AG09309 (cell line): ENCODE data around the gene TACC2.

DNA sequence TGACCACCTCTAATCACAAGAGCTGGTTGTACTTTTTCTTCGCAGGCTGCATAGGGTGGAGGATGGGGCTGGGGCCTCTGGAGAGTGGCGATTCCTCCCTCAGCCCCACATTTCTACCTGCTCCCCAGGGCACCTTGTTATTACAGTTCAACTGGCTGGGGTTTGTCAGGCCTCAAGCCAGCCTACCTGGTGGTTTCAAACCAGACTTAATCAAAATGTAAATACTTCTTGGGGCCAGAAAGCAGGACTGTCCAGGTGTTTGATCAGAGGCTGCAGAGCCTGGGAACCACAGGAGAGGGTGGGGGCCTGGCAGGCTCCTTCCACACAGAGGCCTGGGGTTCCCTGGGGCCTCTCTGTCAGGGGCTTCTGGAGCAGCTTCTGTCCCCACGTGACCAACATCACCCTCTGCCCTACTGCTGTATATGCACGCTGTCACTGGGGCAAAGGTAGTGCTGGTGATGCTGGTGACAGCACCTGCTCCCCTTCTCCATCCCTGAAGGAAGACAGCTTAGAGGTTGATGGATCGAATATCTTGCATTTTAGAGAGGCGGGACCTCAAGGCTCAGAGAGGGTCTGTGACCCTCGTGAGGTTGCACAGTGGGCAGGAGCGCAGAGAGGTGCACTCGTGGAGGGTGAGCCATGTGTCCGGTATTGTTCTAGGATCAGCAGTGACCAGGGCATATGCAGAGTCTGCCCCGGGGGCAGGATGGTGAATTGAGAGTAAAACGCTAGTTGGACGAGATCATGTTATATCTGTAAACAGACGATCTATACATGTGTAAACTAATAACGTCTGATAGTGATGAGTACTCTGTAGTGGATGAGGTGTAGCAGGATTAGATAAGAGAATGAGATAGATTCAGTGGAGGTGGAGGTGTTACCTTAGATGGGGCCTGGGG, 95.3 kb downstream of the GRK5 start:
- RRBS, result 95% methylated on average over 1 of the region's 15 CpGs

GRCh38 chr10:119421955-119422504, 120.5 kb downstream of the RGS10 start:
- RRBS, result no CpG with 5 or more reads among the region's 6 CpGs

- RRBS, result no CpG with 5 or more reads among the region's 16 CpGs
Measured at GRCh38 chr10:119441223-119441836, 101.2 kb downstream of the RGS10 start.

DNA sequence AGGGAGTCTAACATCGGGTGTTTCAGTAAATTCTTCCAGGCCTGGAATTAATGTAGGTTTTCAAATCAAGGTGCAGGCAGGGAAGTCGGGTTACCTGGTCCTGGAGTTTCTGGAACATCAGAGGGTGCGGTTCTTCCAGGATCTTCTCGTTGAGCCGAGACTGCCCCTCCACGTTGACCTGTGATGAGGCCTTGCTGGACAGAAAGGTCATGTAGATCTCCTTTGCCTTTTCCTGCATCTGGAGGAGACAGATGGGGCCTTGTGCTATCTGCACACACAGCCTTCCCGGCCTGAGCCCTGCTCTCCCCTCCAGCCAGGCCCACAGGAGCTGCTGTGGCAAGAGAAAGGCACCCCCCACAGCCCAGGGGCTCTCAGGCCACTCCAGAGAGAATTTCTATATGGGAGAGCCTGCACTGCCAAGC, 27.1 kb downstream of the RGS10 start:
- RRBS, result no CpG with 5 or more reads among the region's 7 CpGs

- RRBS, result no CpG with 5 or more reads among the region's 8 CpGs
Measured at GRCh38 chr10:119785986-119786613, 60.2 kb downstream of the INPP5F start.

GRCh38 chr10:119826368-119827443, 45.9 kb downstream of the MCMBP start:
- RRBS, result no CpG with 5 or more reads among the region's 11 CpGs

- RRBS, result no CpG with 5 or more reads among the region's 1 CpG
Measured at GRCh38 chr10:120052919-120053668, 160.6 kb downstream of the SEC23IP start.

DNA sequence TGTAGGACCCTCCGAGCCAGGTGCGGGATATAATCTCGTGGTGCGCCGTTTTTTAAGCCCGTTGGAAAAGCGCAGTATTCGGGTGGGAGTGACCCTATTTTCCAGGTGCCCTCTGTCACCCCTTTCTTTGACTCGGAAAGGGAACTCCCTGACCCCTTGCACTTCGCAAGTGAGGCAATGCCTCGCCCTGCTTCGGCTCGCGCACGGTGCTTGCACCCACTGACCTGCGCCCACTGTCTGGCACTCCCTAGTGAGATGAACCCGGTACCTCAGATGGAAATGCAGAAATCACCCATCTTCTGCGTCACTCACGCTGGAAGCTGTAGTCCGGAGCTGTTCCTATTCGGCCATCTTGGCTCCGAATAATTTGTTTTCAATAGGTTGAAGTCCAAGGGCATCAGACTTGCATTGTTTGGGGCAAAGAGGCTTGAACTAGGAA, 217.0 kb upstream of the PLPP4 start:
- RRBS, result no CpG with 5 or more reads among the region's 22 CpGs

DNA sequence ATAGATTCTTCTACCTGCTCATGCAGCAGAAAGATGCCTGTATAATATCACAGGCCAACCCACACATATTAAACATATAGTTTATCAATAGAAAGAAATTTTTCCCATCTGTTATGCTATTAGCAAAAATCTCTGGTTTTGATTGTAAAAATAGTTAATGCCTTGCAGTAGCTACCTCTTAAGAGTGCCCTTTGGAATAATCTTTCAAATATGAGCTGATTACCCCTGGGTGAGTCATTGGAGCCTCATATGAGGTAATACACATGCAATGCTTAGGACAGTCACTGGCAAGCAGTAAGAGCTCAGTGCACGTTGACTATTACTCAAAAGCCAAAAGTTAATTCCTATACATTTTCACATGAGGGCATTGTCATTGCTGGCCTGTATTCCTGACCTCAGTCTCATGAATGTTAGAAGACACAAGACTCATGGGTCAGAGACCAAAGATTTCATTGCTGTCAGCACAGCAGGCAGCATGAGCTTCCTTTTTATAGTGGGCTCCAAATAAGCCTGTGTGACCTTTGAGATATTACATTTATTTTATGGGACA, 180.0 kb downstream of the FGFR2 start:
- RRBS, result no CpG with 5 or more reads among the region's 1 CpG

DNA sequence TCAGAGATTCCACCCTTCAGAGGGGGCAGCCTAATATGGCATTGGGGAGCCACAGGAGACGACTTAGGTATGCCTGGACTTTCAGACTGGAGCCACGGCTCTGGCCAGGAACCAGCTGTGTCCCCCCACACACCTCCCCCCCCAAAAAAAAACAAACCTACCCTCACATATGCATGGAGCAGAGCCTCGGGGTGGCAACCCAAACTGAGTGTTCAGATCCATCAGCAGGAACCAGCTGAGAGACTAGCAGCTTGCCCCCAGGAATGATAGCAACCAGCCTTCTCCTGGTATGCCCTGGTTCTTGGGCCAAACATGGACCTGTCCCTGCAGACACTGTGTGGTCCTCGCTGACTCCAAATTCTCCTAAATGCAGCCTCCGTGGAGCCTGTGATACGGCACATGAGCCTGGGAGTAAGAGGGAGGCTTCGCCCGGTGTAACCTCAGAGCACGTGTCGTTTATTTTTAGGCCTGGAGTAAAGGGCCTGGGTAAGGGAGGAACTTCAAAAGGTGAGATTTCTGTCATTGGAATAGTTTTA, 138.2 kb downstream of the FGFR2 start:
- RRBS, result no CpG with 5 or more reads among the region's 10 CpGs

- RRBS, result no CpG with 5 or more reads among the region's 11 CpGs
Measured at GRCh38 chr10:121532376-121532889, 65.8 kb downstream of the FGFR2 start.

DNA sequence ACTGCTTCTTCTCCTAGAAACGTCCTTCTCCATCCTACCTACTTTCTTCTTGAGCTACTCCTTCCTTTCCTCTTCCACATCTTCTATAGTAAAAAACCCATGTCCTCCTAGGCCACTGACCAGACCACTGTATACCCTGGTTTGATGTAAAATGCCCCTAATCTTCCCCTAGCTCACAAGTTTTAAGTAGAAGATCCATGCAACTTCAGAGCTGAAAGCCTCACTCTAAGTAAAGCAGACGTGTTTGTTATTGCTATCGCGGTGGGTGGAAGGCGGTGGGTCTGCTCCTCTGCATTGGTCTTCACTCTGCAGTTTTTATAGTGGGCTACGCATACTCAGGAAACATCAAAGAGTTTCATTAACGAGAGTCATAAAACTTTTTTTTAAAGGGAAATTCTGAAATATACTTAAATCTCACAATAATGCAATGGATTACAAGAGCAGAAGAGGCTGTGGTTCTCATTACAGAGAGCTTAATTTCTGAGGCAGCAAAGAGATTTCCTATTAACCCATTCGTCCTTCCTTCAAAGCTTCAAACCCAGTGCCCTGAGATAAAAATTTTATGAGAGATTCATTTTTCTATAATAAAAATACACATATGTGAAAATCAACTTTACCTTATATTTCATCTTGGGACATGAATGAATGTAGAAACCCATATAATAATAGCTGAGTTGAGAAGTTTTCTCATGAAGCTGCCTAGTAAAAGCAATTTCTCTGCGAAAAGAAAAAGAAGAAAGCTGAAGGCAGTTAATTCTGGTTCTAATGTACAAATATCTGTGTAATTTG, 91.5 kb downstream of the ATE1 start:
- RRBS, result no CpG with 5 or more reads among the region's 9 CpGs

DNA sequence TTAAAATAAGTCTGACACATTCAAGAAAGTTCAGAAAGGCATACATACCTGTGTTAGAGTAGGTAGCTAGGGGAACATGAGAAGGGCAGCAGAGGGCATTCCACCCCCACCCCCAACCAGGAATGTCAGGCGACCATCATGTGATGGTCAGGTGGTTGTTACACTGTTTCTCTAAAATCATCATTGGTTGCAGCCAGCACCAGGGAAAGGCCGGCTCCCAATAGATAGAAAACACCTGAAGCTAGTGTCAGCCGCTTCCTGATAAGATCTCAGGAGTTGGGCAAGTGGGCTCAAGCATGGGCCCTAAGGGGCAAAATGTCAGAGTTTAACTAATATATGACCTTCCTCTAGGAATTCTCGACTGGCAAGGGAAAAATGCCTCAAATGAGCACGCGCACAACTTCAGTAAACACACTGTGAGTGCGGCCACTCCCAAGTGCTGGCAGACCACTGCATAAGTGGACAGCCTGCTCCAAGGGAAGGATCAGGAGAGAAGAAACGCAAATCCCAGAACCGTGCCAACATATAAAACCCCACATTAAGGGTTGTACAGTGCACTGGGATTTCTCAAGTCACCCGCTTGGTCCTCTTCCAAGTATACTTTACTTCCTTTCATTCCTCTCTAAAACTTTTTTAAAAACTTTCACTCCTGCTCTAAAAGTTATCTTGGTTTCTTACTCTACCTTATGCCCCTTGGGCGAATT, at the start of gene TACC2:
Gene TACC2, plus strand, starts transcription at position 455 of the 704 bp plus-strand sequence.
- RRBS, result no CpG with 5 or more reads among the region's 11 CpGs

DNA sequence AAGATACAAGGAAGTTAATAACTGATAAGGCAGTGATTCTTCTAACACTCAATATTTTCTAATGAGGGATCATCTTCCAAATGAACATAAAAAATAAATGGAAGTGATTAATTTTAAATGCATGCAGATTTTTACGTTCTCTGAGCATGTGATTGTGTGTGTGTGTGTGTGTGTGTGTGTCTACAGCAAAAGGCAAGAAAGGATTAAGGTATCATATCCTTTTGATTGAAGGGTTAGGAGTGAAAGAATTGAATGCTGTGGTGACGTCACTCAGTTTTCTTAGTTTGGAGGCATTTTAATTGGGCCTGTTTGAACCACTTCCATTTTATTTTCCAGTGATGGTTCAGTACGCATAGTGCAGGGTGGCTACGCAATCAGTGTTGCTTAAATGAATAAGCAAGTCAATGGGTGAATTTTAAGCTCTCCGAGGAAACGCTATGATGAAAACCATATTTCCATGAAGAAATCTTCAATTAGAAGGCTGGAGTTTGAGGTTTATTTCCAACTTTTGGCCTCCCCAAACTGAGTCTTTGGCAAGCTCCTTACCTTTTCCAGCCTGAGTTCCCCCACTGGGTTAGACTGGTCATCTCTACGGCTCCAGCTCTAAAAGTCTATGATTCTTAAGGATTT, 31.3 kb downstream of the TACC2 start:
- RRBS, result no CpG with 5 or more reads among the region's 7 CpGs

DNA sequence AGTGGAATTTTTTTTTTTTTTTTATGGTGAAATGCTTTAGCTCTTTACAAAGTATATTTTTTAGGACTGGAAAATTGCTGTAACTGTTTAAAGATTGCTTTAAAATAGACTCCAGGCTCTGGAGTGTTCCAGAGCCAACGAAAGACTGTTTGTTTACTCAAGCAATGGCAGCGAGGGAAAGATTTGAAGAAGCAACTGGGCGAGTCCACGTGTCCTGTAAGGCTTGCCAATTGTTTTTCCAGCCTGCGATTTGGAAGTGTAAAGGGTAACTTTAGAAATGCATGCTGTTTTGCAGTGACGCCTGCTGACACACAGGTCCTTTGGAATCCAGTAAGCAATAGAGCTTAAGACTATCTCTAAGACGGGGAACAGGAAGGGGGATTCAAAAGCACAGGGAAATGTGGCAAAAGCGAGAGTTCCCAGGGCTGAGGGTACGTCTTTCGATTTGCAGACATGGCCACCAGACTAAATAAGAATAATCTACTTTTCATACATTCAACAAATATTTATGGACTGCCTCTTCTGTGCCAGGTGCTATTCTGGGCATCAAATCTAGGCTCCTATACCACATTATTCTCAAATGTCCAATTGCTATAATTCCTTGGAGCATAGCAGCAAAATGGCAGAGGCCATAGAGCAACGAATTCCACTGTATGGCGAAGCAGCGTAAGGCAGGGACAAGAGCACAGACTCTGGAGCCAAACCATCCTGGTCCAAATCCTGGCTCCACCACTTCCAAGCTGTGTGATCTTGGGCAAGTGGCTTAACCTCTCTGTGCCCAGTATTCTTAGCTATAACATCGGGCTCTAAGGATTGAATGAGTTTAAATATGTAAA, 55.9 kb downstream of the TACC2 start:
- RRBS, result no CpG with 5 or more reads among the region's 14 CpGs

GRCh38 chr10:122150119-122150673, 120.9 kb upstream of the BTBD16 start:
- RRBS, result no CpG with 5 or more reads among the region's 17 CpGs

GRCh38 chr10:122290811-122291140, 19.7 kb downstream of the BTBD16 start:
- RRBS, result no CpG with 5 or more reads among the region's 7 CpGs

GRCh38 chr10:122300928-122301439, 29.9 kb downstream of the BTBD16 start:
- RRBS, result no CpG with 5 or more reads among the region's 9 CpGs

DNA sequence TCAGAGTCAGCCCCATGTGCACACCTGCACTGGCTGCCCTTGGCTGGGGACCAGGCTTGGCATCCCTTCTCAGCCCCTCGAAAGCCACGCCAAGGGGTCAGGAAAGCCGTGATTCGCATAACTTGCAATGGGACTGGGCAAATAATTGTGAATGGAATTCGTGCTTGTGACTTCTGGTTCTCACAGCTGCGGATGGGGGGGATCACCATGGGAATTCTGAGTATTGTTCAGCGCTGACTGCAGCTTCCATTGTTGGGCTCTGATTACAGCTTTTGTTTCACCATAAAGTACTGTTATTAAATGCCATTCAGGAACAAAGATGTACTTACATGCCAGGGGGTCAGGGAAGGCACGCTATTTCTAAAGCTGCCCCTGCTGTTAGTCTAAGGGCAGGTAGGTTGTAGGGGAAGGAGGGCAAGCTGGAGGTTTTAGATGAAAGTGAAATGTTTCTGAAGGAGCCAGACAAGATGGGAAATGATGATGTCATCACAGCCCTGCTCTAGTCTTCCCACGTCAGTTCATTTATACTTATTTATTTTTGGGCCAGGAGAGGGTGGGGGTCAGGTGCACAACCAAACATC, 5.8 kb upstream of the PLEKHA1 start:
- RRBS, result no CpG with 5 or more reads among the region's 9 CpGs